ENCODE data around the genes GOLGA8T, CHRFAM7A, GOLGA8Q and ARHGAP11A.

GRCh38 chr15:29883075-29883521 lies 60.8 kb upstream of the TJP1 start:
- PRO-cap, 5 experiments = no peak in any of the 5 experiments
- RAMPAGE, long total RNA, 2 experiments = no peak in any of the 2 experiments
- RRBS = no CpG with 5 or more reads among the region's 3 CpGs

DNA sequence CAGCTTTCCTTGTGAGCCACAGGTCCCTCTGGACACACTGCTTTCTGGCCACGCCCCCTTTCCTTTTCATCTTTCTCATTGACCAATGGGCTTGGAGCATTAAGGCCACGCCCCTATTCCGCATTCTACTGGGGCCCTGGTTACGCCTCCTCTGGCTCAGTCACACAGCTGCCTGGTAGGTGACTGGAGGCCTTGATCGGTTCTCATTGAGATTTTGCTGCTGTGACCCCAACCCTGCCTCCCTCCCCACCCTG lies at the start of gene GOLGA8T:
Gene GOLGA8T (plus strand): TSS at position 159 of the 254 bp plus-strand sequence.
- PRO-cap, 5 experiments = no peak in any of the 5 experiments
- RAMPAGE, long total RNA, 2 experiments = no peak in any of the 2 experiments
- RRBS = no CpG with 5 or more reads among the region's 5 CpGs

DNA sequence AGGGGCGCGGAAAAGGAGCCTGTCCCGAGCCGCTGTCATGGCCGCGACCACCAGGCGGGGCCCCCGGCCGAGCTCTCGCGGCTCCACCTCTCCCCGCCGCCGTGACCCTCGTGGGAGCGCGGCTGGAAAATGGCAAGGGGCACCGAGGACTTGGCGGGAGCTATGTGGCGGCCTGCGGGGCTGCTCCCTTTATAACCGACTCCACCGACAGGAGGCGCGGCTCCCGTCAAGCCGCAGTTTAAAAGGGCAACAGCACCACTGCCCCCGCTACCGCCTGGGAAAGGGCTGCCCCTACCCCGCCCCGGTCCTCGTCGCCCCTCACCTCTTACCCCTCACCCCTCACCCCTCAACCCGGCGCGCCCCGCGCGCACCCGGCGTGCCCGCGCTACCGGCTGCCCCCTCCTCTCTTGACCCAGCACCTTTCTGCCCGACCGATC lies at the start of gene CHRFAM7A:
Gene CHRFAM7A (minus strand): TSS at position 166 of the 437 bp plus-strand sequence.
- PRO-cap, 5 experiments = no peak in any of the 5 experiments
- RAMPAGE, long total RNA, 2 experiments = no peak in any of the 2 experiments
- RRBS = no CpG with 5 or more reads among the region's 46 CpGs

GRCh38 chr15:30552011-30552274 lies at the start of gene GOLGA8Q:
TSS of gene GOLGA8Q (plus strand) at chr15:30552050.
- PRO-cap, 5 experiments = no peak in any of the 5 experiments
- RAMPAGE, long total RNA, 2 experiments = no peak in any of the 2 experiments
- RRBS = no CpG with 5 or more reads among the region's 3 CpGs

DNA sequence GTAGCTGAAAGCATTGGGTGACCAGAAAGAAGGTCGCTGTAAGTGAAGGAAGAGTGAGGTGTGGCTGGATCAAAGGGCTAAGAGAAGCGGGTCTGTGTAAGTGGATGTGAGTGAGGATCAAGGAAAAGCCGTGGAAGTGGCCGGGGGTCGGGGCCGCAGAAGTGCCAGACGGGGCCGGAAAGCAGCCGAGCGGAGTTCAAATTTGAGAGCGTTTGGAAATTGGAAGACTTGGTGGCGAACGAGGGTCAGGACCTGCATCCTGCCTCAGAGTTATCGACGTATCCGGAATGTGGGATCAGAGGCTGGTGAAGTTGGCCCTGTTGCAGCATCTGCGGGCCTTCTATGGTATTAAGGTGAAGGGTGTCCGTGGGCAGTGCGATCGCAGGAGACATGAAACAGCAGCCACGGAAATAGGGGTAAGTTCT lies 22.7 kb downstream of the GOLGA8H start:
- PRO-cap, 5 experiments = no peak in any of the 5 experiments
- RAMPAGE, long total RNA, 2 experiments = no peak in any of the 2 experiments
- RRBS = under 1% methylated on average over 3 of the region's 21 CpGs

GRCh38 chr15:30990163-30990871 lies 1.1 kb downstream of the MTMR10 start:
- PRO-cap, 5 experiments = no peak in any of the 5 experiments
- RAMPAGE, long total RNA, 2 experiments = no peak in any of the 2 experiments
- RRBS = no CpG with 5 or more reads among the region's 10 CpGs

DNA sequence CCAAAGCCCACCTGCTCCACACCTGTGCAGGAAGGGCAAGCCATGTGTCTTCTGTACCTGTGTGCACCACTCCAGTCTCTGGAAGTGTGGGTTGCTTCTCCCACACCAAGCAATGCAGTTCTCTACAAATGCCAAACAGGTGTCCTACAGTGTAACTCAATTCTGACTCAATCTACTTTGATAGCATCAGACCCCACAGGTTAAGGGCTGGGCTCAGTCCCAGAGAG lies 28.9 kb upstream of the KLF13 start:
- PRO-cap, 5 experiments = no peak in any of the 5 experiments
- RAMPAGE, long total RNA, 2 experiments = no peak in any of the 2 experiments

GRCh38 chr15:31326548-31326604 lies 259 bp upstream of the KLF13 start:
- PRO-cap, 5 experiments = no peak in any of the 5 experiments
- RAMPAGE, long total RNA, 2 experiments = no peak in any of the 2 experiments
- RRBS = 2% methylated on average over 6 of the region's 6 CpGs

- PRO-cap, 5 experiments = no peak in any of the 5 experiments
- RAMPAGE, long total RNA, 2 experiments = no peak in any of the 2 experiments
- RRBS = no CpG with 5 or more reads among the region's 9 CpGs
Measured at GRCh38 chr15:31334750-31335371, 8.2 kb downstream of the KLF13 start.

GRCh38 chr15:31338321-31338890 lies 11.8 kb downstream of the KLF13 start:
- PRO-cap, 5 experiments = no peak in any of the 5 experiments
- RAMPAGE, long total RNA, 2 experiments = no peak in any of the 2 experiments
- RRBS = no CpG with 5 or more reads among the region's 9 CpGs

DNA sequence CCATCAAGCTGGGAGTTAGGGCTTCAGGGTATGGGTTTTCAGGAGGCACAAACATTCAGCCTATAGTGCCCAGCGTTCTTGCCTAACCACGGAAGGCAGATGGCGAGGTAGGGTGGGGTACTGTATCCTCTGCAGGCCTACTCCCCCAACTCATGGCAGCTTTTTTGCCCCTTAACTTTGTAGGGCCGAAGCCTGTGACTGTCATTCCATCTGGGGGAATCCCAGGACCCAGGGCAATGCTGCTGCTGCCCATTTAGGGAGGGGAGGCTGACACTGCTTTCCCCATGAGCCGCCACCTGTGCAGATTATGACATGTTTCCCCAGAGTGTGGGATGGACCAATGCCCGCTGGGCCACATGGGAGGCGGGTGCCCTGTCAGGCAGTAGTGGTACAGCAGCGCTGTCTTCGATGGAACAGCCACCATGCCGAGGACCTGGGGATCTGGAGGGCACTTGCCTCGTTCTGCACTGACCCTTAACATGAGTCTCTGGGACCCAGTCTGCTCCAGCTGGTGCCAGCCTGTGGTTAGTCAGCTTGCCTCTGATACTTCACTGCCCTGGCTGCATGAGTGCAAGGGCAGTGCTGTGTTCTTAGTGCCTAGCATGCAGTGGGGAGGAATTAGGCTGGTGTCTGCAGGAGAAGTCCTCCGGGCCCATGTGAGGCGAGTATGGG lies 22.5 kb downstream of the KLF13 start:
- PRO-cap, 5 experiments = no peak in any of the 5 experiments
- RAMPAGE, long total RNA, 2 experiments = no peak in any of the 2 experiments
- RRBS = no CpG with 5 or more reads among the region's 13 CpGs

GRCh38 chr15:31353890-31354286 lies 27.3 kb downstream of the KLF13 start:
- PRO-cap, 5 experiments = peak in 2 of 5 experiments; most common plus-strand start chr15:31354171 (in 2); most common minus-strand start chr15:31354010 (in 1)
- RAMPAGE, long total RNA, 2 experiments = no peak in any of the 2 experiments
- RRBS = no CpG with 5 or more reads among the region's 3 CpGs

- PRO-cap, 5 experiments = peak in 1 of 5 experiments; most common plus-strand start chr15:31359595 (in 1)
- RAMPAGE, long total RNA, 2 experiments = no peak in any of the 2 experiments
- RRBS = no CpG with 5 or more reads among the region's 17 CpGs
Measured at GRCh38 chr15:31359154-31360352, 32.9 kb downstream of the KLF13 start.

DNA sequence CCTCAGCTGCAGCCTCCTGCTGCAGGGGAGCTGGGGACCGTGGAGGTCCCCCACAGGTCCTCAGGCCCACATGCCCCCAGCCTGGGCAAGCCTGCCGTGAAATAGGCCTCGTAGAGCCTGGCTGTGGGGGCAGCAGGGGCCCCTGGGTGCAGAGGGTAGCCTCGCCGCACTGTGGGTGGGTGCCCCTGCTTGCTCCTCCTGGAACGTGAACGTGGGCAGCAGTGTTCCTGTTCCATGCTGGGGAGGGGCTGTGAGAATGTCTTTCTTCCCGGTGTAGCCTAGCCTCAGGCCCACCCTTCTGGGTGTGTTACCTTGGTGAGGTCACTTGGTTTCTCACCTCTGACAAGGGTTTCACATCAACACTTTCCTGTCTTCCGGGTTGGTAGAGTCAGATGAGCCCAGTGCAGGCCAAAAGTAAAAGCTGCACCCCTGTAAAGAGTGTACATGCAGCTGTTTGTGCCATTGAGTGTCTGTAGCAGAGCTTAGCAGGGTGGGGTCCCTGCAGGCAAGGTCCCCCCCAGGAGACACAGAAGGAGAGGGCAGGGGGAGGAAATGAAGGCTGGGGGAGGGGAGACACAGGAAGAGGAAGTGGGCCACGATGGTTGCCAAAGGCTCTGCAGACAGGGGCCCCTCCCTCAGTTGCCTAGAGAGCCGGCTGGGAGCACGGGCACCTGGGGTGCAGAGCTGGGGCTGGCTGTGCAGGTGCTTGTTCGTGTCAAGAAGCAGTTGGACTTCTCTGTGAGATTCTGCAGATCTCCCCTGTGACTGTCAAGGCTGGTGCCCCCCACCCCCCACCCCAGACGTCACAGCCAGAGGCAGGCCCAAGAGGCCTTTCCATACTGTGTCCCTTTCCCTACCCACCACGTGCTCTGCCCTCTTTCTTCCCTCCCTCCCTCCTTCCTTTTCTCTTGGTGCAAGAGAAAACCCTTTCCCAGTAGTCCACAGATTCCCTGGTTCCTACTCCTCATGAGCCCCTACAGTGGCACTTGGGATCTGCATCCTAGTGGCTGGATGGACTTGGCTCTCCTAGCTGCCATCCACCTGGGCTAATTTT lies 34.7 kb downstream of the KLF13 start:
- PRO-cap, 5 experiments = peak in 3 of 5 experiments; most common plus-strand start position 391 of the sequence (in 1); most common minus-strand start position 250 of the sequence (in 3)
- RAMPAGE, long total RNA, 2 experiments = no peak in any of the 2 experiments
- RRBS = 19% methylated on average over 2 of the region's 15 CpGs

- PRO-cap, 5 experiments = peak in 1 of 5 experiments; most common plus-strand start chr15:31364430 (in 1); most common minus-strand start chr15:31364366 (in 1)
- RAMPAGE, long total RNA, 2 experiments = no peak in any of the 2 experiments
- RRBS = no CpG with 5 or more reads among the region's 12 CpGs
Measured at GRCh38 chr15:31364174-31365175, 37.8 kb downstream of the KLF13 start.

DNA sequence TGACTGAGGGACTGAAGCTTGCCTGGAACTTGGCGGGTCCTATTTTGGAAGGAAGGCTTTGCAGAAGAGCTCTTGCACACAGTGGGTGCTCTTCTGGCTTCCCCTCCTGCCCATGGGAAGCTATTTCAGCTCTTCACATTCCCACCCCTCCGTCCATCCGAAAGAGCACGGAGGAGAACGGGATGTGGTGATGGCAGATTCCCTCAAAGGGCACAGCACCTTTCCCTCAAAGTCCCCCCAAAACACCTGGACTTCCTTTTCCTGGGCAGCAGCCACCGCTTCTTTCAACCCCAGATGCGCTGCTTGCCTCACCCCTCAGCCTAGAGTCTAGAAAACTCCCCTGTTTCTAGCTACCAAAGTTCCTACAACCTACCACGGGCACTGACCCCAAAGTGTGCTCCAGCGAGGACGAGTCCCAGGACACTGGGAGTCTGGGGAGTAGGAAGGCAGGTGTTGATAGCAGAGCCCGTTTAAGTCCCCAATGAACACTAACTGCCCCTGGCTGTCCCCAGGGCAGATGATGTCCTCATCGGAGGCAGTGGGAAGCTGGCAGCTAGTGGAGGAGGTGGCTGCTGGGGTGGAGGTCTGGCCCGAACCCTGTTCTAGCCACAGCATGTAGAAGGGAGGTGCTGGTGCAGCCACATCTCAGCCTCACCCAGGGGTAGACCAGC lies 51.5 kb downstream of the KLF13 start:
- PRO-cap, 5 experiments = no peak in any of the 5 experiments
- RAMPAGE, long total RNA, 2 experiments = no peak in any of the 2 experiments
- RRBS = no CpG with 5 or more reads among the region's 13 CpGs

DNA sequence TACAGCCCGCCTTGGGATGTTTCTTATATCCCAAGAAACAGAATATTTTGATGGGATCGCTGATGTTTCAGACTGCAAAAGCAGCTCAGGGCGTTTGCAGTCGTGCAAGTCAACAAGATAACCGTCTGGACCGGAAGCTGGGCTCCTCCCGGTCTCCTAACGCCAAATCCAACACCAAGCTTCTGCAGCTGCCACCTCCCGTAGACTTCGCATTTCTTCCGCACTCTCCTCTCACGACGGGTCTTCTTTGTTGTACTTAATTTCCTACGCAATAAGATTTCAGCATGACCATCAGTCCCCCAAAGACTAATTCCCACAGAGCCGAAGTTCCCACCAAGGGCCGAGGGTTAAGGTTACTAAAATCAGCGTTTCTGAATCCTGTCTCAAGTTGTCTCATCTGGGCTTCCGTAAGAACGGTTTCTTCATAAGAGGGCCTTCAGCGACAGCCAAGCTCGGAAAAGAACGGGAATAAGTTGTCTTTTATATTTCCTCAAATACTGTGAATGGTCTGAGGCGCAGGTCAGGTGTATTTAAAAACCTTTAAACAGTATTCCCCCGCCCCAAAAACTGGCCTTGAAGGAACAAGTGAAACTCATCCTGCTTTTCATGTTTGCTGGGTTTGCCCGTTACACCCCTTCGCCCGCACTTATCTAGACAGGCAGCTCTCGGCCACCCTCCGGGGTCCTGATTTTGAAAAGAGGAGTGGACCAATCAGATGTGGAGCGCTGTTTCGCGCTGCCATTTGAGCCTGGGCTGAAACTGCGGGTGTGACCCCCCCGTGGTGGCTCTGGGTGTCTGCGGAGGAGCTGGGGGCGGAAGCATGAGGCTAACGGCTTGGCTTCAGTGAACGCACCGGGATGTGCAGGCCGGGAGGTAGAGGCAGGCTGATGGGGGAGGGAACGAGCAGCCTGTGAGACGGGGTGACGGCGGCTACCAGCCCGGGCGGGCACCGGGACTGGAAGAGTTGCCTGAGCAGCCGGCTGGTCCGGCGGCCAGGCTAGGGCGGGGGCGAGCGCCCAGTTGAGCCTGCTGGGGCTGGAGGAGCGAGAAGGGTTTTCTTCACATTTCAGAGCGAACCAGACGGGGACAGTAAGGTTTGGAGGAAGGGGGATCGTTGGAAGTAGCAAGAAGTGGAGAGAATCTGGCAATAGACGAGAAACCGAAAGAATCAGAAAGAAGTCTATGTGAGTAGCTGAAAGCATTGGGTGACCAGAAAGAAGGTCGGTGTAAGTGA lies at the start of gene ARHGAP11A:
Gene ARHGAP11A (plus strand): TSS at position 770 of the 1,234 bp plus-strand sequence.
- PRO-cap, 5 experiments = peak in 3 of 5 experiments; most common plus-strand start position 142 of the sequence (in 1); most common minus-strand start position 399 of the sequence (in 2)
- RAMPAGE, long total RNA, 2 experiments = start-site peak on the plus strand in 2 of 2 experiments, centred at position 779 of the sequence, 564 to 1,166 reads per replicate; start-site peak on the minus strand in 1 of 2 experiments, centred at position 385 of the sequence, 11 reads per replicate
- RRBS = no CpG with 5 or more reads among the region's 60 CpGs

DNA sequence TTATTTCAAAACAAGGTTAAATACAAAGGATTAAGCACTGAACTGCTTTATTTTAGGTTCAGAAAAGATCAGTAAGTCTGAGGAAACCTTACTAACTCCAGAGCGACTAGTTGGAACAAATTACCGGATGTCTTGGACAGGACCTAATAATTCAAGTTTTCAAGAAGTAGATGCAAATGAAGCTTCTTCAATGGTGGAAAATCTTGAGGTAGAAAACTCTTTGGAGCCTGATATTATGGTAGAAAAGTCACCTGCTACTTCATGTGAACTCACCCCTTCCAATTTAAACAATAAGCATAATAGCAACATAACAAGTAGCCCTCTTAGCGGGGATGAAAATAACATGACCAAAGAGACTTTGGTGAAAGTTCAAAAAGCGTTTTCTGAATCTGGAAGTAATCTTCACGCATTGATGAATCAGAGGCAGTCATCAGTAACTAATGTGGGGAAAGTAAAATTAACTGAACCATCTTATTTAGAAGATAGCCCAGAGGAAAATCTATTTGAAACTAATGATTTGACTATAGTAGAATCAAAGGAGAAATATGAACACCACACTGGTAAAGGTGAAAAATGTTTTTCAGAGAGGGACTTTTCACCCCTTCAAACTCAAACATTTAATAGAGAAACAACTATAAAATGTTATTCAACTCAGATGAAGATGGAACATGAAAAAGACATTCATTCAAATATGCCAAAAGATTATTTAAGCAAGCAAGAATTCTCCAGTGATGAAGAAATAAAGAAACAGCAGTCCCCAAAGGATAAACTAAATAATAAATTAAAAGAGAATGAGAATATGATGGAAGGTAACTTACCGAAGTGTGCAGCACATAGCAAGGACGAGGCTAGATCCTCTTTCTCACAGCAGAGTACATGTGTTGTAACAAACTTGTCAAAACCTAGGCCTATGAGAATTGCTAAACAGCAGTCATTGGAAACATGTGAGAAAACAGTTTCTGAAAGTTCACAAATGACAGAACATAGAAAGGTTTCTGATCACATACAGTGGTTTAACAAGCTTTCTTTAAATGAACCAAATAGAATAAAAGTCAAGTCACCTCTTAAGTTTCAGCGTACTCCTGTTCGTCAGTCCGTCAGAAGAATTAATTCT lies 5.0 kb upstream of the SCG5 start:
- PRO-cap, 5 experiments = no peak in any of the 5 experiments
- RAMPAGE, long total RNA, 2 experiments = no peak in any of the 2 experiments
- RRBS = no CpG with 5 or more reads among the region's 10 CpGs

DNA sequence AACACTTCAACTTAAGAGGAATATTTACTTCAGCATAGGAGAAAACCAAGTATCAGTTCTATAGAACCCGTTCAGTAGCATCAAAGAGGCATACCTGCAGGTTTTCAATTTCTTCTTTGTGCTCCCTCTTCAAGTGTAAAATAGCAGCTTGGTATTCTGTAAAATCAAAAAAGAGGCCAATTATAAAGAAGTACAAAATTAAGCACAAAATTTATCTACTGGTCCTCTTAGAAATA lies 186.7 kb downstream of the FMN1 start:
- PRO-cap, 5 experiments = no peak in any of the 5 experiments
- RAMPAGE, long total RNA, 2 experiments = no peak in any of the 2 experiments
- RRBS = no CpG with 5 or more reads among the region's 1 CpG

DNA sequence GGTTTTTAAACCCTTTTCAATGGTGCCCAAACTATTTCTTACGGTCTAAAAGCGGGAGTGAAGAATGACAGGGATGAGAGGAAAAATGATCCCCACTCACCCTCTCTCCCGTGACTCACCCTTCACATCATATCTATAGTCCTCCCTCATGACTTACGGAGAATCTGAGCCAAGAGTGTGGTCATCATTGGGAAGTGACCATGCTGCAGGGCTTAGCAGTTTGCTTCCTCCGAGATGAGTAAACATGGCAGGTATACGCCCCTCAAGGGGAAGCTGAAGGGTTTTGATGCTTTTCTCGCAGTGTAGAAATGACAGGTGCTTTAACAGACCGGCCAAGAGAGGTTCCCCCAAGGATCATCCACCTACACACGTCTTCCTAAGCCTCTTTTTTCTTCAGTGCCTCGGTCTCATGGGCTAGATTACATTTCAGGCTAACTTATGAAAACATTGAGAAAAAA lies 274.1 kb downstream of the RYR3 start:
- PRO-cap, 5 experiments = no peak in any of the 5 experiments
- RAMPAGE, long total RNA, 2 experiments = no peak in any of the 2 experiments
- RRBS = no CpG with 5 or more reads among the region's 10 CpGs

Data from liver (tissue), 9 donors.